Cardiac septum (tissue), 1 donor: ENCODE results near the genes ACSS1 and GINS1.

DNA sequence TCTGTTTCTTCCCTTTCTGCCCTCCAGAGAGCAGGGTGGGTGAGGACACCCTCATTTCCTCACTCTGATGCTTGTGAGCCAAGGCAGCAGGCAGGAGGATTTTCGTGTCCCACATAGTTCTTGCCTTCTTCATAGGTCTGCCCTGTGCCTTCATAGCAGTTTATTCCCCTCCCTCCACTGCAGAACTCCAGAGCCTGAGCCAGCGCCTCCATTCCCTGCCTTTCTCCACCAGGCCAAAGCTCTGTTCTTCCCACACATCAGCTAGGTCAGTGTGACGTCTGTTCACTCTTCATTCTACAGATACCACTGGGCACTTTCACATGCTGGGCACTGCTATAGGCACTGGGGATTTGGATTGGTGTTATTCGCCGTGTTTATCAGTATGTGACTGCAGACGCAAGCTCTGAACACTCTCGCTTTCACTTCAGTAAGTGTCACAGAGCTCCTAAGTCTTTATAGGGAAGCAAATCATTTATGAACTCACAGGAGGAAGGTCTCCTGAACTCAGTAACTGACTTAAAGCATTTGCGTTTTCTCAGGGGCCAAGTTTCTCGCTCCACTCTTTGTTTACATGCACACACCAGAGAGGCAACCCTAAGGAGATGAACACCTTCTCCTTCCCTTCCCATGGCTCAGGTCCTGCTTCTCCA lies 6.1 kb upstream of the APMAP start:
- PRO-cap: unidirectional peak, minus-strand start at position 227 of the sequence

GRCh38 chr20:25012539-25013263 lies 20.1 kb upstream of the APMAP start:
- PRO-cap: no peak

- PRO-cap: bidirectional peak, plus-strand start at chr20:25043180, minus-strand start at chr20:25043018
Observed at GRCh38 chr20:25042879-25043503, 14.9 kb downstream of the ACSS1 start.

GRCh38 chr20:25049569-25050483 lies 8.1 kb downstream of the ACSS1 start:
- PRO-cap: no peak

DNA sequence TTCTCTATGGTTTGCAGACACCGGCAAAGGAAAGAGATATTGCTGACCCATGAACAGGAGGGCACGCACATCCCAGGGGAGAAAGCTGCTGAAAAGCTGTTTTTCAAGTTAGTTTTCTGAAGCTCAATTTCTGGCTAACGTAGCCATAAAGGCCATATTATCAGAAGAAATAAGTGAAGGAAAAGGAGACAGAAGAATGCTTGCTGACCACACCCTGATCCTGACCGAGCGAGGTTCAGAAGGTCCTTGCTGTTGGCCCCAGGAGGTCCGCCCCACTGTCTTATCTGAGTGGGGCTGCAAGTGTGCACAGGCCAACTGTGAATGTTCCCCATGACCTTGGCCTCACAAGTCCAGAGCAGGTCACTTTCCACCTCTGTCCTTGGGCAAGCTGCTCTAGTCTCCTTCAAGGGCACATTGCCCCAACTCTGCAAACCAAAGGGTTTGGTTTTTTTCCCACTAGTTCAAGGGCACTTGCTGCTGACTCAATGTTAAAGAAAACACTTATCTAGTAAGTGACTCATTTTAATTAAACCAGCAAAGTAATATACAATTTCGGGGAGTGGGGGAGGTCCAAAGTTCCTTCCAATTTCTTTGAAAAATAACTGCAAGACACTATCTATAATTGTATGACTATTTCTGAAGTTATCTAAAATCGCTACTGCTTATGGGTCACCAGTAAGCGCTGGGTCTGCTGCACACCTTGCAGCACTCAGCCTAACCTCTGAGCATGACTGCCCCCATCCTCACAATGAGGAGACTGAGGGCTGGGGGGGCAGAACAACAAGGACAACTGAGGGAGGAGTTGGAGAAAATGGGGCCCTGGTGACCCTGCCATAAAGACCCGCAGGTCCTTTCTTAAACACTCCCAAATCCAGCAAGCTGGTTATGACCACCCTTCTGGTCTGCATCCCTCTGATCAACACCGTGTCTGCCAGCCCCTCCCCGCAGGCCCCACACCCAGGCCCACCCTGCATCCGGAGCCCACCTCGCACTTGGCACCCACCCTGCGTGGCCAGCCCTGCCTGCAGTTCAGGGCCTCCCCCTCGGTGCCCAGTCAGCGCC lies 1.7 kb downstream of the ACSS1 start:
- PRO-cap: unidirectional peak, plus-strand start at position 675 of the sequence

- PRO-cap: bidirectional peak, plus-strand start at chr20:25058275, minus-strand start at chr20:25058139; bidirectional peak, plus-strand start at chr20:25058435, minus-strand start at chr20:25058385
Observed at GRCh38 chr20:25057721-25058545, at the start of gene ACSS1. Gene ACSS1 (minus strand): TSS chr20:25058139.

GRCh38 chr20:25058546-25059356 lies 812 bp upstream of the ACSS1 start:
- PRO-cap: bidirectional peak, plus-strand start at chr20:25059058, minus-strand start at chr20:25058980

GRCh38 chr20:25178680-25179200 lies 16.8 kb upstream of the ENTPD6 start:
- PRO-cap: no peak

GRCh38 chr20:25225525-25226098 lies 22.3 kb upstream of the PYGB start:
- PRO-cap: unidirectional peak, plus-strand start at chr20:25225714

DNA sequence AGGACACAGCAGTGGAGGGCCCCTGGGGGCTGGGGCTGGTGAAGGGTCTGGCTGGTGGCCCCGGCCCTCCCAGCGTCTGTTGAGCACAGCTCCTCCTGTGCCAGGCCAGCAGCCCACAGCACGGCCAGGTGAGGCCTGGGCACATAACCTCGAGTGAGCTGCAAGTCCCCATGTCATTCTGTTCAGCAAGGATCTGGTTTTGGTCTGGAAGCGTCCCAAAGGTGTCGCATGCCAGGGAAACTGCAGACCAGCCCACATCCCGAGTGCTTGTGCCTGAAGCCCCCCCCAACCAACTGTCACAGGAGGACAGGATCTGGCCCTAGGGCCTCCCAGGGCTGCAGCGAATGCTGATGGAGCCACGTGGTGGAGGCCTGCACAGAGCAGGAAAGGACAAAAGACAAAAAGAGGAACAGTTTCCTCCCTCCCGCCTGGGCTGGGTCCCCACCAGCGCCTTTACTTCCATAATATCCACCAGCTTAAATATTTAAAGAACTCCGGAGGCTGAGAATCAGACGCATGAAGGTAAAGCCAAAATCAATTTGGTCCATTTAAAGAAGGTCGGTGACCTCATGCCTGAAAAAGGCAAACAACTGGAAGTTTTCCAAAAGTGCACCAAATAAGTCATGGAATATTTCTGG lies 20.9 kb upstream of the PYGB start:
- PRO-cap: bidirectional peak, plus-strand start outside the sequence, minus-strand start at position 295 of the sequence

DNA sequence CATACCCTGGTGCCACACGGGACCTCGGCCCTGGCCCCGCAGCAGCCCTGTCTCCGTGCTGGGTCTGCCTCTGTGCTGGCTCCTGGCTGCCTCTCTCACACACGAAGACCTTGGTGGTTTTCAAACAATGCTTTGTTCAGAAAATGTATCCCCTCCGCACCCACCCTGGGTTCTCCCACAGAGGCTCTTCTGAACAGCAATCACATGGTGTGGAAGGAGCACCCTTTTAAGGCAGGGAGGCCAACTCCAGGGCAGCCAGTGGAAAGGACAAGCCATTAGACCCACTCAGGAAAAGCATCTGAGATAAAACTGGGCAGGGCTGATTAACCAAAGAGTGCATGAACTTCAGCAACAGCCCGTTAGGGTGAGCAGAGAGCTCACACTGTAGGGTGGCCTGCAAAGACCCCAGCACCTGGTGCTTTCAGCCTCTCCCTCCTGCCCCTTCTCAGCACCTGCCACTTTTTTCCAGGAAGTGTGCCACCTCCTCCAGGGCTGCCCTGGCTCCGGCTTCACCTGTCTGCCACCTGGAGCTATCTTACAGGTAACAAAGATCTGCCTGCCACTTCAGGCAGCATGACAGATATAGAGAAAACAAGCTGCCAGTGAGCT lies 71.3 kb downstream of the PYGB start:
- PRO-cap: no peak

DNA sequence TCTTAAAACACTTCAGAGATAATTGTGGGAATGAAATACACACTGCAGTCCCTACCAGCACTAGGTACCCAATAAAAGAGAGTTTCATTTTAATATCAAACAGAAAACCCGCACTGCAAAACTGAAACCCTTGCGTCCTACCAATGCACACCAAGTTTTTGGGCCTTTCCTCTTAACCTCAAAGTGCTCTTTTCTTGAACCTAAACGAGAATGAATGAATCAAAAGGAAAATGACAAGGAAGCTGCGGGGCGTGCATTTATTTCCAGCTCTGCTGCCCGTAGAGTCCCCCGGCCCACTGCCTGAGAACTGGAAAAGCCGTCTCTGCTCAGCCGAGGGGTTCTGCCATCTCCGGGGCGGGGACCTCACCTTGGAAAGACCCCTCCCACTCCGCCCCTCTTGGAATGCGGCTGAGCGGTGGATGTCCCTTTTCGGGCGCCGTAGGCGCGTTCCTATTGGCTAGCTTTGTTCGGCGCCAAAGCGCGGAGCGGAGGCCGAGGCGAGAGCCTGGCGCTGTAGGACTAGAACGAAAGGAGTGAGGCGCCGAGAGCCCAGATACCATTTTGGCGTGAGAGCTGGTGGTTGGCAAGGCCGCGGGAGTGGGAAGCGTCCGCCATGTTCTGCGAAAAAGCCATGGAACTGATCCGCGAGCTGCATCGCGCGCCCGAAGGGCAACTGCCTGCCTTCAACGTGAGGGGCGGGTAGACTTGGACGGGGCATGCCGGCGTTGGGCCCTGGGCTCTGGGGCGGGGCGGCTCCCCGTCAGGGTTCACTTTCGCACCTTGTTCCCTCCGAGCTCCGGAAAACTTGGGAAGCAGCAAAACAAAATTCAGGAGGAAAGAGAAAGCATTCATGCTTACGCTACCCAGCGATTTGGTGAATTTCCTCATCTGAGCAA lies at the start of gene GINS1:
Gene GINS1, plus strand, starts transcription at position 466 of the 896 bp plus-strand sequence.
- PRO-cap: unidirectional peak, plus-strand start at position 476 of the sequence

DNA sequence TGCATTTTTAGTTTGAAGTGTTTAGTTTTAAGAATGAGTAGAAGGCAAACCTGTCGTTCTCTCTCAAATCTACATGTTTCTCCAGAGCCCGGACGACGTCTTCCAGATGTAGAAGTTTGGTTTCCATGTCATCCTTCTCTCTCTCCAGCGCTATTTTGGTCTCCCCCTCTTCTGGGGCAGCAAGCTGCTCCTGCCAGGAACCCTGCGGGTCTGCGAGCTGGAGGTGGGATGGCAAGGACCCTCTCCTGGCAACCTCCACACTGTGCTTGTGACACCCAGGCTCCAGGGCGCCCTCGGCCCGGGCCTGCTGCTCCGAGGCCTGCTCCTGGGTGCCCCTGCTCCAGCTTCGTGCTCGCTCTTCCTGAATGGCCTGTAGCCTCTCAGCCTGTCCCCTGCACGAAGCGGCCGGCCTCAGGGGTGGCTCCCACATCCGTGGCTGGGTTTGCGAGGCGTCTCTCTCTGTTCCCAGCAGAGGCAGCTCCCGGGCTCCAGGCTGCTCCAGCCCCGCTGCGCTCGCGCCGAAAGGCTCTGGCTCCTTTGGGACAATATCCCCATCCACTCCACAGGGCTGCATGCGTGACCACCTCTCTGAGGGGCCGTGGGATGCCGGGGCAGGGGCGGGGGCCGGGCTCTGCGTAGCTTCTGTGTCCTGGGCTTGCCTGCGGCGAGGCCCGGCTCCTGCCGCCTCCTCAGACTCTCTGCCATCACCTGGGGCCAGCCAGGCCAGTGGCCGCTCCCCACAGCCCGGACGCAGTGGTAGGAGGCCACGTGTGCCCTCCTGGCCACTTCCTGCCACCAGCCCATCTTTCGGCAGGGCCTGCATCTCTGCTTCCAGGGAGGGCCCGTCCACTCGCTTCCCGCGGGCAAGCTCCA lies 68.8 kb downstream of the GINS1 start:
- PRO-cap: no peak

DNA sequence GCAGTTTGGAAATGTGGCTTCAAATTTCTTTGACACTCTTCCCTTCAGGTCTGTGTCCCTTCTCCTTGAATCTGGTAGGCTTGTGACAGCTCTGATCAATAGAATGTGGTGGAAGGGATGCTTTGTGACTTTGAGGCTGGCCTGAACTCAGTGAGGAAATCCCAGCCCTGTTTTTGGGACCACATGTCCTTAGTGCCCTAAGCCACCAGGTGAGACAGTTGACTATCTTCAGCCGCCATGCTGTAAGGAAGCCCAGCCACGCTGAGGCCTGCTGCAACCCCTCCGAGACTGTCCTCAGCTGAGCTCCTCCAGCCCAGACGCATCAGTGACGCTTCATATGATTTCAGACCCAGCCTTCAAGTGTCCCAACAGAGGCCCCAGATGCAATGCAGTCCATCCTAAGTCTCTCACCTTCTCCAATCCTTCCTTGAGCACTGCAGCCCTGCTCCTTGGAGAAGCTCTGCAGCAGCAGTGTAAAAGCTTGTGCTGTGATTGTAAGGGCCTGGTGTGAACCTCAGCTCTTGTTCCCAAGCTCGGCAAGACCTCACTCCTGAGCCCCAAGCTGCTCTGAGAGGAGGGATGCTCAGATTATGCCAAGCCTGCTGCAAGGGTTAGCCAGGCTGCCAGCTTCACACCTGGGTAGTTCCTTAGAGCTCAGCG lies 76.2 kb downstream of the NINL start:
- PRO-cap: no peak

GRCh38 chr20:25538712-25539948 lies 46.2 kb downstream of the NINL start:
- PRO-cap: no peak

DNA sequence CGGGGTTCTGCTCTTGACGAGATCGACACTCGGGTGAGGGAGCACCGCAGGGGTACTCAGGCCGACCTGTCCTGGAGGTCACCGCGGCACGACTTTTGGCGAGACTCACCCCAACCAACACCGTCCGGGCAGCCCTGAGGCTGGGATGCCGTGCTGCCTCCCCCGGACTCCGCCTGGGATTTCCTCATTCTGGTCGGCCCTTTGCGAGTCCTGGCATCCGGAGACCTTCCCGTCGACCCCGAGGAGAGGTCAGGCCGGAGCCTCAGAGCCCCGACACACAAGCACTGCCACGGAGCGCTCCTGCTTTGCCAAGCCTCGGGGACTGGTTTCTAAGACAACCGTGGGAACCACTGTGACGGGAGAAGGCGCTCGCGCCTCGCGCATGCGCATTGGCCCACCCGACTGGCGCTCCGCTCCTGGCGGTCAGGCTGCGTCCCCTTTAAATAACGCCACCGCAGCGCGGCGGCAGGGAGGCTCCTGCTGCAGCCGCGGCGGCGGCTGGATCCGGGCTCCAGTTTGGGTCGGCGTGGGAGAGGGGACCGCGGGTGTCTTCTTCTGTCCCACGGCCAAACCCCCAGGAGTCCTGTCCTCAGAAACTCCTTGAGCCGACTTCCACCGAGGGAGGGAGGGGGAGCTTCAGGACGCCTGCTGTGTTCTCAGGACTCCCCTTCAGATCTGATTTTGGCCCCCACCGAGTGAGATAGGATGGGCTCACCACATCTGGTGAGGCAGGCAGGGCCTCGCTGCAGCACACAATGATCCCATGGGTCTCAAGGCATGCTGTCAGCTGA lies 166.5 kb upstream of the ZNF337 start:
- PRO-cap: bidirectional peak, plus-strand start at position 442 of the sequence, minus-strand start at position 331 of the sequence

- PRO-cap: no peak
Observed at GRCh38 chr20:29787400-29787679, 1470.1 kb upstream of the DEFB115 start.

DNA sequence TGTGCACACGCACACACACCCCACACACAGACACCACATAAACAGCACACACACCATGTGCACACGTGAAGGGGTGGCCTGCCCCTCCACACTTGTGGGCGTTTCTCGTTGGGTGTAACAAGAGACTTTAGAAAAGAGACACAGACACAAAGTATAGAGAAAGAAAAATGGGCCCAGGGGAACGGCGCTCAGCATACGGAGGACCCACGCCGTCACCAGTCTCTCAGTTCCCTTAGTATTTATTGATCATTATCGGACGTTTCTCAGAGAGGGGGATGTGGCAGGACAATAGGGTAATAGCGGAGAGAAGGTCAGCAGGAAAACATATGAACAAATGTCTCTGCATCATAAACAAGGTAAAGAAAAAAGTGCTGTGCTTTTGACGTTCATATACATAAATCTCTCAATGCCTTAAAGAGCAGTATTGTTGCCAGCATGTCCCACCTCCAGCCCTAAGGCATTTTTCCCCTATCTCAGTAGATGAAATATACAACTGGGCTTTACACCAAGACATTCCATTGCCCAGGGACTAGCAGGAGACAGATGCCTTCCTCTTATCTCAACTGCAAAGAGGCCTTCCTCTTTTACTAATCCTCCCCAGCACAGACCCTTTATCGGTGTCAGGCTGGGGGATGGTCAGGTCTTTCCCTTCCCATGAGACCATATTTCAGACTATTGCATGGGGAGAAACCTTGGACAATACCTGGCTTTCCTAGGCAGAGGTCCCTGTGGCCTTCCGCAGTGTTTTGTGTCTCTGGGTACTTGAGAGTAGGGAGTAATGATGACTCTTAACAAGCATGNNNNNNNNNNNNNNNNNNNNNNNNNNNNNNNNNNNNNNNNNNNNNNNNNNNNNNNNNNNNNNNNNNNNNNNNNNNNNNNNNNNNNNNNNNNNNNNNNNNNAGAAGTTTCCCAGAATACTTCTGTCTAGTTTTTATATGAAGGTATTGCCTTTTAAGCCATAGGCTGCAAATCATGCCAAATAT lies 1373.2 kb upstream of the DEFB115 start:
- PRO-cap: no peak

DNA sequence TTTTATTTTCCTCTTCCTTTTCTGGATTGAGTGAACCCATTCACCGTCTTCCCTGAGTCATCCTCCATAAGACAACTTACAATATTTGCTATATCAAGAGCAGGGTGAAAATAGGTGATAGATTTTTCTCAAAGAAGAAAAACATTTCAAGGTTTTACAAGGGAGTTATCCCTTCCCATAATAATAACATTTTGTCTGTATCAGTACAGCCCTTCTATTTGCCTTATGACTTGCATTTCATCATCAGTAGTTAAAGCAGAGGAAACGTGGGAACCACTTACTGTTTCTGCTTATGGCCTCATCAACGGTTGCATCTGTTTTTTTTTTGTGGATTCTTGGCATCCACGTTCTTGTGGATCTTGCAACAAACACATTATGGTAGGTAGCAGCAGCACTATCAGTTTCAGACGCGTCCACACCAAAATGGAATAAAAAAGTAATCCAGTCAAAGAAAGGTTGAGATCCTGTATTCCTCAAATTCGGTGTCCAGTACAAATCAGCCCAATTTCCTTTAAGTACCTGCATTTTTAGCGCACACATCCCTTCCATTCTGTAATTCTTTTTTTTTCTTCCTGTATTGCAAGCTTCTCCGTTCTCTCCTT lies 678.3 kb upstream of the DEFB115 start:
- PRO-cap: no peak

- PRO-cap: no peak
Observed at GRCh38 chr20:30585179-30586225, 672.0 kb upstream of the DEFB115 start.